Peripheral blood mononuclear cell (primary cell): Measurements from ENCODE around the gene LTA4H.

DNA sequence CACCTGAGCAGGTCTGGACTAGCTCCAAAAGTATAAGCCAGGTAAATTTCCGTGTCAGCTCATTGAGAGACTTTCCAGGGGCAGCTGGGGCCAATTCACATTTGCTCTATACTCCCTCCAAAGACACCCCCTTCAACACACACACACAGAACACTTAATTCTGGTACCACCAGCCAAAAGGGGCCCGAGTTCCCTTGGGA is 131.4 kb downstream of the NDUFA12 start:
- PRO-cap, 8 experiments: no peak in any of the 8 experiments

- PRO-cap, 8 experiments: peak in 2 of 8 experiments; most common minus-strand start chr12:95116946 (in 2)
Measured at GRCh38 chr12:95116772-95117296, 43.4 kb upstream of the NR2C1 start.

- PRO-cap, 8 experiments: no peak in any of the 8 experiments
Measured at GRCh38 chr12:95205673-95205887, 11.7 kb downstream of the FGD6 start.

DNA sequence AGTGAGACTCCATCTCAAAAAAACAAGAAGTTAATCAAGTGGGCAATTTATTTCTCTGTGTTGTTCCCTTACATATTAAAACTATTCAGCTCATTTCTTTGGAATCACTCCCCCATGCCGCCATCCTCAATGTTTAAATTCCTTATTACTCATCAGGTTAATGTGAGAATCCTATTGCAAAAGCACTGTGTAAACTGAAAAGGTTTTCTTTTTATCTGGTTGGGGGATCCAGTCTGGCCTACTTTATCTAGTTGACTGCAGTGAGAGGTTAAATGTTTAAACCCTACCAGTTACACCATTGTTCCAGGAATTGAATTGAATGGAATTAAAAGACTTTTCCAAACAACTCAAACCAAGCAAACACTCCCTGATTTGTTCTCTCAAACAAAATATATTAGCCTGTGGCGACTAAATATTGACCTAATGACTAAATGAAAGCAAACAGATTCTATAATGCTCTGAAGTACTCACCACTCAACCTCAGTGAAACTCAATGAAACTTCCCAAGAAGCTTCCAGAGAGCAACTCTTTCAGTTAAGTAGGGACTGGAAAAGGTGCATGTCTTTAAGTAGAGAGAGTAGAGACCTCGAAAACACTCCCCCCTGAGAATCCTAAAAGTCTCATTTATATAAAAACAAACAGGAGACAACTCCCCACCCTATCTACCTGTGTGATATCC is 100.5 kb downstream of the VEZT start:
- PRO-cap, 8 experiments: no peak in any of the 8 experiments

DNA sequence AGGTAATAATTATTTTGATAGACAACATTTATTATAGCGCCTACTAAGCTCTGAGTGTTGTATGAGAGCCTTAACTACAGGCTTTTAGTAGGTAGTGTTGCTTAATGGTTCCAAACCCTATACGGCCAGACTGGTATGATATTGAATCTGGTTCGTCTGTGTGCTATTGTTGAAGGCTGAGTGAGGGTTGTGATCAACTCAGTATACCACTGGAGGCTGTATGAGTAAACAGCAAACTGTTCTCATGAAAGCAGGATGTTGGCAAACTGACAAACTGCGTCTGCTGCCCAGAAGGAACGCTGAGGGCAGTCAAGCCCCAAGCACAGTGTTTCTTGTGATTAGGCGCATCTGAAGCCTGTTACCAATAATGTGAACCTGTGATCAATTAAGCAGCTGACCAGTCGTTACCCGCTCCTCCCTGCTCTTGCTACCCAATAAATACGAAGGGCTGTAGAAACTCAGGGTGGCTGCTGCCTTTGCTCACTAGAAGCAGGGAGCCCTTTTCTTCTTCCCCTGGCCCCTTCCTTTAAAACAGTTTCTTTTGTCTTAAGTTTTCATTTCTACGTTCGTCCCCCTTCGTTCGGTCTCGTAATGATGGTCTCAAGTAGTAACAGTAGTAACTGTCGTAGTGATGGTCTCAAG is 90.0 kb upstream of the METAP2 start:
- PRO-cap, 8 experiments: no peak in any of the 8 experiments

GRCh38 chr12:95647006-95647270 is 95.7 kb upstream of the USP44 start:
- PRO-cap, 8 experiments: no peak in any of the 8 experiments

GRCh38 chr12:95786826-95787547 is 3.6 kb downstream of the NTN4 start:
- PRO-cap, 8 experiments: no peak in any of the 8 experiments

- PRO-cap, 8 experiments: no peak in any of the 8 experiments
Measured at GRCh38 chr12:95859972-95860355, 1.2 kb downstream of the SNRPF start.

- PRO-cap, 8 experiments: no peak in any of the 8 experiments
Measured at GRCh38 chr12:95941931-95942328, 484 bp downstream of the CCDC38 start.

DNA sequence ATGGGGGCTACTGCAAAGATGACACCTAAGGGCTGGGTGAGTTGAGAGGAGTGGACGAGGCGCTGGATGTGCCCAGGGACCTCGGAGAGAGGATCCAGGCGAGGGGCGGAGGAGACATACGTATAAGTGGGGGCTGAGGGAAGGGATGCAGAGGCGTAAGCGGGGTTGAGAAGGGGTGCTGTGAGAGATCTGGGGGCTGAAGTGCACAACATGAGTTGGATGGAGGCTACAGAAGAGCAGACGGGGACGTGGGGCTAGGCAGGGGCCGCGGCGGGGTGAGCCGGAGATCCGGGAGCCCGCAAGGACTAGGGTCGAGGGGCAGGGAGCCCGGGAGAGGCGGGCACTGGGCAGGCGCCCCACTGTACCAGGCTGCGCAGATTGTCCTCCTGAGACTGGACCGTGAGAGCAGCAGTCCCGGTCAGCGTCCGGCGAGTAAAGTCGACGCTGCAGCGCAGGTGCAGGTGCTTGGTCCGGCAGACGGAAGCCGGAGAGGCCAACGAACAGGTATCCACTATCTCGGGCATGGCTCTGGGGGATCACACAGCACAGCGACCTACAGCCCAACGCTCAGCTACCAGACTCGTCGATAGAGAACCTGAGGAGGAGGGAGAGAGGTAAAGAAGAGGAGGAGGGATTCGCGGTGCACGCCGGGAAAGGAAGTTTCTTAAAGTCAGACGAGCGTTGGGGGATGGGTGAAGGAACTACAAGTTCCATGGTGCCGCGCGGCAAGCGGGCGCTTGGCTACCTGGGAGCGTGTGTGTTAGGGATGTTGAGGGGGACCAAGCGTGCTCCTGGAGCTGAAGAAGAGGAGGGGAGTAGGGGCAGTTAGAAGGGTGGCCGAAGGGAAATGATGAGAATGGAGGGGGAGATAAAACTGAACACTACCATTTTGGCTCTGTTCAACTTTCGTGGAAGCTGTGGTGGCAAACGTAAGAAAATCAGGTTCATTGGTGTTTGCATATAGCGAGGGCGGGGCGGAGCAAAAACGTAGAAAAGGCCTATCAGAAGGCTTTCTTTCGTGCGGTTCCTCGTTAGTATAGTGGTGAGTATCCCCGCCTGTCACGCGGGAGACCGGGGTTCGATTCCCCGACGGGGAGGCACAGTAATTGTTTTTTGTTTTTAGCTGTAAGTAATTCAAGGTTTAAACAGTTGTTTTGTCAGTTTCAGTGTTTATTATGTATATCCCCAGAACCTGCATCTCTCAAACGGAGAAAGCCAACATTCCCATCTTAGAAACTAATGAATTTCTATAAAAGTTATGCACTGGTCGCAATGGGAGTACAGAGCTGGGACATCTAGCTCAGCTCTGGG is at the start of gene LTA4H:
Gene LTA4H, minus strand, starts transcription at position 592 of the 1,311 bp plus-strand sequence.
- PRO-cap, 8 experiments: peak in 8 of 8 experiments; most common plus-strand start position 1,019 of the sequence (in 8); most common minus-strand start position 588 of the sequence (in 8)

DNA sequence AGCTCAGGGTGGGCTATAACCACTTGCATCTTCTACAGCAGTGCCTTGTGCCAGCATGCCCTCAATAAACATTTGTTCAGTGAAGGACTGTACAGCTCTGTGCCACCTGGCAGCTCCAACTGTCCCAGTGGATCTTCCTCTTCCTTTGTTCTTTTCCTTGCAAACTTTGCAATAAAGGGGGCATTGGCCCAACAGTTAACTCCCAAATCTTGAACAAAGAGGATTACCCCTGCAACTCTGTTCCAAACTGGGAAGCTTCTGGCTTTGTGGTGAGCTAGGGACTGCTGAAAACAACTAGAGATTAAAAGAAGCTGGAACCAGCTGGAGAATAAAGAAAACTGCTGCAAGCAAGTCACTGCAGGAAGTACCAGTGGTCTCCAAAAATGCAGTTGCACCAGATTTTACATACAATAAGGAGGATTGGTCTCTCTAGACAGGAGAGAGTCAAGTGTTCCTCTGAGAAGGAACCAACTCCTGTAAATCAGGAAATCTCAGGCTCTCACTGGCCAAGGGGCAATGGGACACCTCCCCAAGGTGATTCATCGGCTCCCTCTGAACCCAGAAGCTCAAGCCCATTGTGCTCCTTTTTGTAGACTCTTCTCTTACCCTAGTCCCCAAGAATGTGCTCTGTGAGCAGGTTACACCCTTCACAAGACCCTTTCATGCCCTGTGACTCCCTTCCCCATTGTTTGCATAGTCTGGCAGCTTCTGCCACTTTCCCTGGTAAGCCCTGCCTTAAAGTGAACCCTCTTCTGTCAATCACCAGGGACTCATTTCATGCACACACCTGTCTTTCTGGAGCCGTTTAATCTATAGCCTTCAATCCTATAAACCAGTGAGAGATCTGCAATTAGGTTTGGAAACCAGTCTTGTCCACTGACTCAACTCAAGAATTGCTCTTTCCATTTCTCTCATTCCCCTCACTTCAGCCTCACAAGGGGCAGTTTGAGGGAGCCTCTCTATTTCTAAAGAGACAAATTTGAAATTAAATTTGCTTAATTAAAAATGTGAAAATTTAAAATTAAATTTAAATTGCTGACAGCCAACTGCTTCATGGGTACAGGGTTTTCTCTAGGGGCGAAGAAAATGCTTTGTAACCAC is 38.0 kb upstream of the LTA4H start:
- PRO-cap, 8 experiments: no peak in any of the 8 experiments

DNA sequence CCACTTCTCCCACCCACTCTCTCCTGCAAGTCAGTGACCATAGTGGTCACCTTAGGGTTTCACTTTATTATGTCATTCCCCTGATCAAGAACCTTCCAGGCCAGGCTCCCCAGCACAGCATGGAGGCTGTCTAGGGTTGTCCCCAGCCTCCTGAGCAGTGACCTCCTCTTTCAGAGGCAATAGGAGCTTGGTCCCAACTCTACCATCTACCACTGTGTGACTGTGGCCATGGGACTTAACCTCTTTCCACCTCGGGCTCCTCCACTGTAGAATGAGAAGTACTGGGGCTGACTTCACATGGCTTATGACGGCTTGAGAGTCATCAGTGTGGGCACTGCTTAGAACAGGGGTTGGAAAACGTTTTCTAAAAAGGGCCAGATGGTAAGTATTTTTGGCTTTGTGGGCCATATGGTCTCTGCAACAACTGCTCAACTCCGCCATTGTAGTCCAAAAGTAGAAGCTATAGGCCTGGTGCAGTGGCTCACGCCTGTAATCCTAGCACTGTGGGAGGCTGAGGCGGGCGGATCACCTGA is 69.1 kb upstream of the LTA4H start:
- PRO-cap, 8 experiments: no peak in any of the 8 experiments

GRCh38 chr12:96195934-96196385 is 1.8 kb downstream of the ELK3 start:
- PRO-cap, 8 experiments: no peak in any of the 8 experiments

GRCh38 chr12:96241634-96242353 is 47.6 kb downstream of the ELK3 start:
- PRO-cap, 8 experiments: peak in 5 of 8 experiments; most common plus-strand start chr12:96242191 (in 2); most common minus-strand start chr12:96241917 (in 4)

DNA sequence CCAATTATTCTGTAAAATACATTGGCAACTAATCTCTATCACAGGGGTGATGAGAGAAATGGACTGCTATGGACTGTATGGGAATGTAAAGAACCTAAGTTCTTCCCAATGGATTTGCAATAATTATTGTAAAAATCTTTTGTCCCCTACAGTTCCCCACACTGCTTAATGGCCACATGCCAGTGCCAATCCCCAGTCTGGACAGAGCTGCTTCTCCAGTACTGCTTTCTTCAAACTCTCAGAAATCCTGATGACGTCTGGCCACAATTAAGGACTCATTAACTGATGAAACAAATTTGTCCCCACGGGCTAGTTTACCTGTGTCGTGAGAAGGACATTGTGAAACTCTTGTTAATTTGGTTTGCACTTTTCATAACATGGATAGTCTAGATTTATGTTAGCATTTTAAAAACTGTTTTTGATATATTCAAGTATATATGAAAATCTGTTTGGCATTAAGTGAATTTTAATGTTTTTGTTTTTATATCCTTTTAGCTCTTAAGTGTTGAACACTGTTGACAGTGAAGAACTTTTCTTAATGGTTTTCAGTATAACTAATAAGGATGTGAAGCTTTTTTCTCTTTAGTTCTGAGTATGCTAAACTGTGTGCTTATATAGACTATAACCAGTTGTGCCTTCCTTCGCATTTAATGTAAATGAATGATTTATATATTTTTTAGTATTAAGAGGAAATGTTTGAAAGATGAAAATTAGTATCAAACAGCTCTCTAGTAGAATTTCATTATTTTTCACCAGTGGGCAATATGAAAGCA is 72.9 kb downstream of the ELK3 start:
- PRO-cap, 8 experiments: no peak in any of the 8 experiments

GRCh38 chr12:96279488-96280286 is 85.5 kb downstream of the ELK3 start:
- PRO-cap, 8 experiments: no peak in any of the 8 experiments

GRCh38 chr12:96347234-96347780 is 52.9 kb downstream of the CDK17 start:
- PRO-cap, 8 experiments: no peak in any of the 8 experiments

- PRO-cap, 8 experiments: no peak in any of the 8 experiments
Measured at GRCh38 chr12:96355125-96355650, 45.1 kb downstream of the CDK17 start.

DNA sequence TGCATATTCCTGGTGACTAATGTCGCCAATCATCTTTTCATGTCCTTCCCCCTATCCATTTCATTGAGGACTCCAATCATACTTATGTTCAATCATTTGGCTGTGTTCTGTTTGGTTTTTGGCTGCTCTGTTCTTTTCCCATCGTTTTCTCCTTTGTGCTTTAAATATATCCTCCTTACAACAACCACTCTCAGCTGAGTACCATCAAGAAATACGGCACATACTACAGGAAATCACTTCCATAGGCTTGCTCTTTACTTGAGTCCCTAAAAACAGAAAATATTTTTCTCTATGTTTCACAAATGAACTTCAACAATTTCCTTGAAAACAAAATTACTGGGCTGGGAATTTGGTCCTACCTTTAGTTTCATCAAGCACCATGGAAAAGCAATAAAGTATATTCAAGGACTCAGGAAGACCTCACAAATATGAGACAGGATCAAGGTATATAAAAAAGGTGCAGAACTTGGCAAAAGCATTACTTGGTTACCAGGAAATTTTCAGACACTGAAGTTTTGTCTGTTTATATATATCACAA is 35.7 kb downstream of the CDK17 start:
- PRO-cap, 8 experiments: no peak in any of the 8 experiments

GRCh38 chr12:96446267-96446641 is 43.1 kb upstream of the CFAP54 start:
- PRO-cap, 8 experiments: no peak in any of the 8 experiments